Hematopoietic multipotent progenitor cell (in vitro differentiated cells): ENCODE results near the gene DCAF12.

DNA sequence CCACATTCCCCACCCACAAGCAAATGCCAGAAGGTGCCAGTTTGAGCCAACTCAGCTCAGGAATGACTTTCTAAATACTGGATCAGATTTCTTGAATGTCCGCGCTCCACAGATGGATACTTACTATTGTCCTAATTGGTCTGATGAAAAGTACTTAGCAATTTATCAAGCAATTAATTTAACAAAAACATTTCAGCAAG is 13.0 kb upstream of the MOB3B start:
- CAGE, long polyA plus RNA = no peak

DNA sequence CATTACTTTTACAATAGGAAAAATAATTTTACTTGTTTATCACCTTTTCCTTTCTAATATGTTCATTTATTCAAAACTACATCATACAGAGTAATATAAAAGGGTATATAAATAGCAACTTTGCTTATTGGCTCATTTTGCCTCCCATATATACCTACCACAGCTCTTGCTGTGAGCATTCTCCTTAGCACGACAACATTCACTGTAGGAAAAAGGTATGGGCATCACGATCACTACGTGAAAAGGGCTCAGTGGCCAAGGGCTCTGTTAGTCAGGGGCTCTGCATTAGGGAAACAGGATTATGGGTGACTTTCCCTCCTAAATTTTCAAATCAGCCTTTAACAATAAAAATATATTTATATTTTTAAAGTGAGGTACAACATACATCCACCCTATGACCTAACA is 18.9 kb downstream of the APTX start:
- CAGE, long polyA plus RNA = no peak

DNA sequence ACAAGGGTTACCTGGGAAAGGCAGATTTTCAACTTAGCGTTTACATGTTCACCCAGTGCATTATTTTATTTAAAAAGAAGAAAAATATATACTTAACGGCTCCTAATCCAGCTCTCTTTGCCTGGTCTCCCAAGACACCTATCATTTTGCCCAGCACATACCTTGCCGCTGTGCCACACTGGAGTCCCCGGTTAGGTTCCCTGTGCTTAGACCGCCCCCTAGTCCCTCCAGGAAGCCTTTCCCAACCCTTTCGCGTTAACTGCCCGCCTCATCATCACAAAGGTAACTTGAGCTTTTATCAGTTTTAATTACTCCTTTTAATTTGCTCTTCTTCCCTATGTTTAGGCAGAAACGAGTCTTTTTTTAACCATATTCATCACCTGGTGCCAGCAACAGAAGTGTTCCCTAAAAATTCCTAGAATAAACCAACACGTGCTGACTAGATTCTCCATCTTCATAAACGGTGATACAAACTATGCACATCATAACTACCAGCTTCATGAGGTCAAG is 19.7 kb downstream of the DNAJA1 start:
- CAGE, long polyA plus RNA = no peak

GRCh38 chr9:33082096-33082603 is 5.7 kb upstream of the SMU1 start:
- CAGE, long polyA plus RNA = no peak

DNA sequence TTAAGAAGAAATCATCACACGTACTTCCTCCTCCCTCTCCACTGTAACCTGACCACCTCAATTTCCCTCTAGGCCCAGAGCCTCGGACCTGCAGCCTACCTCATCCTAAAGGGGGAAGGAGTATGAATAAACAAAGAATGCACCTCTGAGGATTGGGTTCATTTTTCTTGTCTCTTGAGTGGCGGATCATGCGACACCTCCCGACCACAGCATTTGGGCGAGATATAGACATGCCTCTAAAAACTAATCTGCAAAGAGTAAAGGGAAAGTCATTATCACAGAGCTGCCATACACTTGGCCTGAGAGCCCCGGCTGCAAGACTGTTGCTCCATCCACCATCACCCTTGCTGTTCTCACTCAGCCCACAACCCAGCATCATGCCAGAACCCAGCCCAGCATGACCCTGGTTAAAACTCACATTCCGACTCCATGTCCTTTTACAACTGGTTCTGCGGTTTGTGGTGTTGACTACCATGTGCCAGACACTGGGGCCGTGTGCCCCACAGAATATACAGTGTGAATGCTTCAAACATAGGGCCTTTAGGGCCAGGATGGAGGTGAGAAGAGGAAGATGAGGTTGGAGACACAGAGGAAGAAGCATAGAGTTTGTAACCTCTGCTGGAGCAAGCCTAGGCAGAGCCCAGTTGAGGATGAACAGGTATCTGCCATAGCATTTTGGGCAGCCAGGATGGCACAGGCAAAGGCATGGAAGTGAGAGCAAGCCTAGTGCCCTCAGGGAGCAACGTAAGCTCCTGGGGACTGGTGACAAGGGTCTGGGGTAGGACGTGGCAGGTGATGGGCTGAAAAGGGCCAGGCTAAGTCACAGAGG is 37.4 kb upstream of the SMU1 start:
- CAGE, long polyA plus RNA = no peak

DNA sequence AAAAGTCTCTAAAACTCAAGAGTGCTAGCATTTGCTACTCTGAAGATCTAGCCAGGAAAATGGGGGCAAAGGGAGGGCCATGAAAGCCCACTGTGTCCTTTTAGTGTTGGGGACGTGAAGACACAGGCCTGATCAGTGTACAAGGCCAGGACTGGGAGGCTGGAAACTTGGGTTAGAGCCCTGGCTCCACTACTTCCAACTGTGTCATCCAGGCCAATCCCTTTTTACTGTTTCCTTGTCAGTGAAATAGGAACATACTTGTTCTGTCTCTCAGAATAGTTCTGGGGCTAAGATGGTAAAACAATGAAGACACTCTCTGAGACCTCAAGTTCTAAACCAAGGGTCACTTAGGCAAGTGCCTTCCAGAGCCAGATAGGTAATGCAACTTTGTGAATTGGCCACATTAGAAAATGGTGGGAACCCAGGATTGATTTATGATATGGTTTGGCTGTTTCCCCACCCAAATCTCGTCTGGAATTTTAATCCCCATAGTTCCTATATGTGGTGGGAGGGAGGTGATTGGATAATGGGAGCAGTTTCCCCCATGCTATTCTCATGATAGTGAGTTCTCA is 30.2 kb upstream of the B4GALT1 start:
- CAGE, long polyA plus RNA = no peak

DNA sequence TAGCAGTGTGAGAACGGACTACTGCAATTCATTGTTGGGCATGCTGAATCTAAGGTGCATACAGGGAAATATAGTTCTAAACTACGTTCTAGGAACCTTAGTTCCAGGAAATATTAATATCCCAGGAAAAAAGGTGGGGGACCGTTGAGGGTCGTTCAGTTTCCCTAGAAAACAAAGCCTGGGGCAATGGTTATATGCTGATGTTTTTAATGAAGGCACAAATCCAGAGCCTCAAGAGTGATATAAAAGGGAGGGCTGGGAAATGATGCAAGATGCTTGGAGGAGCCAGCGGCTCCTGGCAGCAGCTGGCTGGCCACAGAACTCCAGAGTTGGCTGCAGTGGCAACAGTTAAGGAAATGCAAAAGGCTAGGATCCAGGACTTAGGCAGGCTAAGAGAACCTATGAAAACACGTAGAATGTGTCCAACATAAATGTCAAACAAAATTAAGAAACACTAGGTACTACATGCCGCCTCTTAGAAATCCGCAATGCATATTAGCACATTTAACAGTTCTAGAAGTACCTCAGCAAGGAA is 31.0 kb upstream of the B4GALT1 start:
- CAGE, long polyA plus RNA = no peak

DNA sequence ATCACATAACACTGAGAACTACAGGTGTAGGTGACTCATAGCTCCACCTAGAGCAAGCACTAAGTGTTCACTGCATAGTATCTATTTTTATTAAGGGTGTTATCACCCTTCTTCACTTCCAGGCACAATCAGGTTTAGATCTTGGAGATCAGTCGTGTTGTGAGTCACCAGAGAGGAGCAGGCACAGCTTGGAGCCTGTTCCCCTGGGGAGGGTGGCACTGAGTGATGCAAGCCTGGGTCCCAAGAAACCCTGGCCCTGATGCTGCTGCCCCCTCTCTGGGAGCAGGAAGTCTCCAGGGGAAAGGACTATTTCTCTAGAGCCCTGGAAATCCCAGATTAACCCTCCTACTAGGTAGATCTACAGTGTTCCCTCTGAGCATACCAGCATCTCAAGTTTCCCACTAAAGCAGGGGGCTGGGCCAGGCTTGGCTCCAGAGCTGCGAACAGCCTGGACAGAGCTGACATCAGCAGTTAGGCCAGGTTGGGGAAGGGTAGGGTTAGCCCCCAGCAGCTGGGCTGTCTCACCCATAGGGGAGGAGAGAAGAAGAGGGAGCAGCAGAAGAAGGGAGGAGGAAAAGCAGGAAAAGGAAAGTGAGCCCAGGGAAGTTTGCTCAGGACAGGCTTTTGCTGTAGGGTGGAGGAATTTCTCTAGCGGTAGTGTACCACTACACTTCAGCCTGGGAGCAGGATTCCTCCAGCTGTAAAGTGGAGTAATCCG is 28.1 kb upstream of the SPINK4 start:
- CAGE, long polyA plus RNA = no peak

DNA sequence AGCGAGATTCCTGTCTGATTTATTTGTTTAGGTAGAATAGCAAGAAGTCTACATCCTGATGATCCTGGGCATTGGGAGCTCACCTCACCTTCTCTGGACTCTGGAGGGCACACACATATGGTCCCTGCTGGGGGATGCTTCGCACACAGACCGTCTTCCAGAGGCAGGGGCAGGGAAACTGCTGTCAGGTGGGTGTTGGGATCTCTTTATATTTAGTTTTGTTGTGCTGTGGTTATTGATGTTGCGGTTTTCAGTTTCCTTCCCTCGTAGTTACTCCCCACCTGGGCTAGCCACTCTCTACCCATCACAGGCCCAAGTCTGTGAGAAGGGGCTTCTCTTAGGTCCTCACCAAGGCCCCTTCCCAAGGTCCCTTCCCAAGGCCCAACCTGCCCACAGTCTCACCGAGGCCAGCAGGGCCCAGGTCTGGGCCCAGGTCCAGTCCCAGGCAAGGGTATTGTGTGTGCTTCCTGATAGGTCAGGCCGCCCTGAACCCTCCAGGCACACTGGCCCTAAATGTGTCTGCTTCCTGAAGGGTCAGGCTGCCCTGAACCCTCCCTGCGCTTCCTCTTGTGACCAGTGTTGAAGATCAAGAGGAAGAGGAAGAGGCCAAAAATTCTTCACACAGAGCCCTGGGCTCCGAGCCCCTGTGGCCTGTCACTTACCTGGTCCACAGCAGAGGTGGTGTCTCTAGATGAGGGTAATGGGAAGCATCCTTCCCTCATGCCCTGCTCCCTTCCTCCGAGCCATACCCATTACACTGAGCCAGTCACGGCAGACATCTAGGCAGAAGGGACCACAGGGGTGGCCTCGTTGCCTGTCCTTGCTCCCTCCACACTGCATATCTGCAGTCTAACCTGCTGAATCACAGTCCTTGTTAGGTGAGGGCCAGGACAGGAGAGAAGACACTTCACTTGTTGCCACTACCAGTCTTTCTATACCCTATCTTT is 18.8 kb upstream of the SPINK4 start:
- CAGE, long polyA plus RNA = no peak

DNA sequence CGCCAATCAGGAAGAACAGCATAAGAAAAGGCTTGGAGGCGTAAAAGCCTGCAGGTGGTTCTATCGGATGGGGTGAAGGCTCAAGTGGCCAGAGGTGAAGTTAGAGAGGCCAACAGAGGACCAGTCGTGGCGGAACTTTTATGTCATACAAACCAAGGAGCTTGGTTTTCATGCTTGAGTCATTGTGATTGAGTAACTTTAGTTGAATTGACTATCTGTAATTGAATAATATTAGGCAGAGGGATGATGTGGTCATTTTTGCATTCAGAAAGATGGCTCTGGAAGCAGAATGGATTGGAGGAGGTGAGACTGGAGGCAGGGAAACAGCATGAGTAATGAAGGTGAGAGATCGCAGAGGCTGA is 7.2 kb upstream of the SPINK4 start:
- CAGE, long polyA plus RNA = no peak

DNA sequence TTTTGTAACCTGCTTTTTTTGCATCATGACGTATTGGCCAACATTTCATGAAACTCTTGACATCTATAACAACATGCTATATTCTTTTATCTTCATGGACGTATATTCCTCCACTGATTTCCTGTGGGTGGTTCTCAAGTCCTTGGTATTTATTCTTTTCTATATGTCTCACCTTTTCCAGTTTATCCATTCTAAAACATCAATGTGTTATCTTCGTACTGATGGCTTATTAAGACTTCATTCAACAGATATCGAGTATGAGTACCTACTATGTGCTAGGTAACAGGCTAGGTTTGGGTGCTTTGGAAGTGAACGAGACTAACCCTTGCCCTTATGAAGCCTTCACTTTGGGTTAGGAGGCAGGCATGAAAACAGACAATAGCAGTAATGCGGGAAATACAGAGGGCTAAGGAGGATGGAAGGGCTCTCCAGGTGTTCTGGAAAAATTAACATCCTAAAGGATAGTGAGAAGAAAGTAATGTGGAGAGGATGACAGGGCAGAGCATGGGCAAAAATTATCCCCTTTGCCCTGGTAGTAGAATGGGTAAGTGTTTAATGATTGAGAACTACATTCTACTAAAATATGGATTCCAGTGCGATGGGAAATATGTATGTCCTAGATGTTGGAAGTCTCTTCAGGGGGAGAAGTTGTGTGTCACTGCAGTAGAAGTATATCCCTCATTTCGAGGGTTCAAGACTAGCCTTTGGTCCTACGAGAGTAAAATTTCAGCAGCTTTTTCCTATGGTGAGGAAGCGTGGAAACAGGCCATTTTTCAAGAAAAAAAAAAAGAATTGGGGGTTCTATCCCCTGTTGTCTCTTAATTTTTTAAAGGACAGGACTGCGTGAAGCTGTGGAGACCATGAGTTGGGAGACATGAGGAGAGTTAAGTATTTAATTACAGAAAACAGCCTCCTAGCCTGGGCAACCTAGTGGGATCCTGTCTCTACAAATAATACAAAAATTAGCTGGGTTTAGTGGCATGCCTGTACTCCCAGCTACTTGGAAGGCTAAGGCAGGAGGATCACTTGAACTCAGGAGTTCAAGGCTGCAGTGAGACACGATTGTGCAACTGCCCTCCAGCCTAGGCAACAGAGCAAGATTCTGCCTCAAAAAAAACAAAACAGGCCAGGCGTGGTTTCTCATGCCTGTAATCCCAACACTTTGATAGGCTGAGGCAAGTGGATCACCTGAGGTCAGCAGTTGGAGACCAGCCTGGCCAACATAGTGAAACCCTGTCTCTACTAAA is 53.0 kb downstream of the AQP7 start:
- CAGE, long polyA plus RNA = no peak

DNA sequence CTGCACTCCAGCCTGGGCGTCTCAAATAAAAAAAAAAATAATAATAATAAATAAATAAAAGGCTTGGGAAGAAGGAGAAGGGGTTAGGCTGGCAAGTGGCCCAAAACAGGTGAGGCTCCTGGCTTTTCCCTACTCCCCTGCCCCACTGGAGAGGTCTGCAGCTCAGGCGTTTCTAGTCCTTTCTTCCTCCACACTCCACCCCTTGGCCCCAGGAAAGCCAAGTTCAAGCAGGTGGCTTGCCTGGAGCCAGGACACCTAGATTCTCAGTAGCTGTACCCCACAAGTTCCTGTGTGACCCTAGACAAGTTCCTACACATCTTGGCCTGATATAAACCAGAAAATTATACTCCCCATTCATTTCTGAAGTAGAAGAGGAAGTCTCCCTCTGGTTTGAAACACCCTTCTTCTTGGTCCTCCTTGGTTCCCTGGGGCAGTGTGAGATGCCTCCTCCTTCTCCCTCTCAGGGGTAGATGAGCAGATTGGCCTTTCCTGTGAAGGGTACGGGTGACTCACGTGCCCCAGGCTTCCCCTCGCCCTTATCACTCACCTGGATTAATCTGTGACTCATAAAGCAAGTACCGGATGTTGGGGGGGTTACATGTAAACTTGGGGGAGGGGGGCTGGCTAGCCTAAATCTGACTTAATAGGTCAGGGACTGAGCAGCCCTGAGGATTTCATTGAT is 10.9 kb upstream of the AQP3 start:
- CAGE, long polyA plus RNA = no peak

- CAGE, long polyA plus RNA = no peak
These were observed 33.2 kb upstream of the PRSS3 start for GRCh38 chr9:33762005-33762673.

GRCh38 chr9:33923643-33924552 is 106.9 kb downstream of the UBE2R2 start:
- CAGE, long polyA plus RNA = no peak

DNA sequence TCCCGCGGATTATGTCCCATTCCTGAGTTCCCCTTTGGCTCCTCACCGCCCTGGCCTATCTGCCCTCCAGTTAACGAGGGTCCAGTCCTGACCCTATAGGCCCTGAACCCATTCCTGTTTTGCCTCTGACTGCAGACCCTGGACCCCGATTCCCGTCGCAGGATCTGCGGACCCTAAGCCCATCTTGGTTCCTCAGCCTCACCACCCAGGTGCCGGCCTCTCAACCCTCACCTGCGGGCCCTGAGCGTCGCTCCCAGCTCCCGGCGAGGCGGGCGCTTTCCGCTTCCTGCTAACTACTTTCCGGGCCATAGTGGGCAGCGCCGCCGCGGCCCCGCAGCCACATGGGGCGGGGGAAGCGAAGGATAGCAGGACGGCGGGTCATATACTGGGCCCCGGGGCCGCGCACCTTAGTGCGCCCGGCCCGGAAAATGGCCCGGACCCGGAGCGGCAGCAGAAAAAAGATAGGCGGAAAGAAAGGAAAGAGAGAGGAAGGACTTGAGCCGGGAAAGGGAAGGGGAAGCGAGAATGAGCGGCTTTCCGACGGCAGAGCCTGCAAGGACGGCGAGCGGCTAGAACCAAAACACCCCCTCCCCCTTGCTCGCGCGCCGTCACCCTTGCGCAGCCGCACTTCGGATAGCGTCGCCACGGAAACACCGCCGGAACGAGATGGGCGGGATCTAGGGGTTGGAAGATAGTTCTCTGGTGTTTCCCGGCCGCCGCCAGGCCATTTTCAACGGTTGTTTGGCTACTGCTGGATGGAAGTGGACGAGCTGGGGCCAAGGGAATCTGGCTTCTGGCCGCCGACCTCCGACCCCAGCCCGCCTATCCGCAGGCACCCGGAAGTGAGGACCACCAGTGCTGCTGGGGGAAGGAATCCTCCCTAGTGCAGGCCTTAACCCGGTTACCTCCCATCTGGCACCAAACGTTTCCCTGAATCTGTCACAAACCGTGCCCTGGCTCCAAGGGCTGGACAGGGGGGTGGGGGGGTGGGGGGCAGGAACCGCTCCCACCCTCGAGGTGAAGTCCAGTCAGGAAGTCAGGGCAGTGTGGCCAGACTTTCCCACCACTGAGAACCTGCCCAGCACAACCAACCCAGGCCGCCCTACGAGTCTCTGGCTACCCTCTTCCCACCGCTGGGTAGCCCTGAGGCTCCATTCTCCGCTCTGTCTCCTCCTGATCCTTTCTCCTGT is at the start of gene DCAF12:
Gene DCAF12, minus strand, starts transcription at position 576 of the 1,190 bp plus-strand sequence.
- CAGE, long polyA plus RNA = no peak

DNA sequence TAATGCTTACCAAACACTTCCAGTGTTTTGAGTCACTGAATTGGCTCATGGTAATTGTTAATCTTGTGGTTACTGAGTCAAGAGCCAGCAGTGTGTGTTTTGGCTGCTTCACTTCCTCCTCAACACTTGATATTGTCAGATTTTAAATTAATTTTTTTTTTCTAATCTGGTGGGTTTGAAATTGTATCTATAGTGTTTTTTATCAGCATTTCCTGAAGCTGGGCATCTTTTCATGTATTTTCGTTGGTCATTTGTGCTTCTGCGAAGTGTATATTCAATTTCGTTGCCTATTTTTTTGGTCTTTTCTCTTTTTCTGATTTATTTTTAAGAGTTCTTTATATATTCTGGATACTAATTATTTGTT is 7.5 kb downstream of the UBAP1 start:
- CAGE, long polyA plus RNA = no peak

DNA sequence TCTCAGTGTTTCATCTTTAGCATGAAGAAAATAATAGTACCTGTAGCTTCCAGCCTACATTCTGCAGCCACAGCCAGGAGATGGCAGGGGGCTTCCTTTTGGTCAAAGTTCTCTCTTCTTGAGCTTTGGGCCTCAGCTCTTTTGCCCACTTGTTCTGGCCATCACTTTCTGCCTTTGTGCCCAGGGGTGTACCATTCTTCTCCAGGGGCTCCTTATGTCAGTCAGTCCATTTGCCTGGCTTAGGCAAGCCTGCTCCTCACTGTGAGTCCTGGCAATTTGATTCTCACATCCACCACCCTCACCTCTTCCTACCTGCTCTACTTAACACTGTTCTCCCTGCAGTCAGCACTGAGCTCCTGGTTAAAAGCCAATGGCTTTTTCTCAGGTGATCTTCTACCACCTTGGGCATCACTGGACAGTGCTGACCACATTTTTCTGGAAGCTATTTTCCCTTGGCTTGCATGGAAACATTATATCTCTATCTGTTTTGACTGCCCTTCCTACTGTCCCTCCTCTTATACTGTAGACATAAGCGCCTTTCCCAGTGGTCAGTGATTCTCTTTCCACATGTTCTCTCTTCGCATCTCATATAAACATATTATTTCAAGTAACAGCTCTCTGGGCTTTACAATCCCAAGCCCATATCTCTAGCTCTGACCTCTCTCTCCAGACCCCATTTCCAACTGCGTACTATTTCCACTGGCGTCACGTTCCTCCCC is 26.2 kb downstream of the FAM219A start:
- CAGE, long polyA plus RNA = no peak

GRCh38 chr9:34451065-34451851 is 7.1 kb downstream of the FAM219A start:
- CAGE, long polyA plus RNA = no peak

DNA sequence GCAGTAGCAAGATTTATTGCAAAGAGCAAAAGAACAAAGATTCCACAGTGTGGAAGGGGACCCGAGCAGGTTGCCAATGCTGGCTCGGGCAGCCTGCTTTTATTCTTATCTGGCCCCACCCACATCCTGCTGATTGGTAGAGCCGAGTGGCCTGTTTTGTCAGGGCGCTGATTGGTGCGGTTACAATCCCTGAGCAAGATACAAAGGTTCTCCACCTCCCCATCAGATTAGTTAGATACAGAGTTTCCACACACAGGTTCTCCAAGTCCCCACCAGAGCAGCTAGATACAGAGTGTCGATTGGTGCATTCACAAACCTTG is 23.2 kb downstream of the DNAI1 start:
- CAGE, long polyA plus RNA = no peak

- CAGE, long polyA plus RNA = no peak
These were observed 12.5 kb downstream of the CNTFR start for GRCh38 chr9:34576957-34577439.